HCT116 (cell line): ENCODE data around the gene EMC8.

GRCh38 chr16:85607195-85608256, 5.6 kb upstream of the GSE1 start:
- RRBS: 29% methylated on average over 1 of the region's 31 CpGs

- RRBS: no CpG with 5 or more reads among the region's 22 CpGs
These were observed 1.4 kb downstream of the GINS2 start for GRCh38 chr16:85687125-85687889.

DNA sequence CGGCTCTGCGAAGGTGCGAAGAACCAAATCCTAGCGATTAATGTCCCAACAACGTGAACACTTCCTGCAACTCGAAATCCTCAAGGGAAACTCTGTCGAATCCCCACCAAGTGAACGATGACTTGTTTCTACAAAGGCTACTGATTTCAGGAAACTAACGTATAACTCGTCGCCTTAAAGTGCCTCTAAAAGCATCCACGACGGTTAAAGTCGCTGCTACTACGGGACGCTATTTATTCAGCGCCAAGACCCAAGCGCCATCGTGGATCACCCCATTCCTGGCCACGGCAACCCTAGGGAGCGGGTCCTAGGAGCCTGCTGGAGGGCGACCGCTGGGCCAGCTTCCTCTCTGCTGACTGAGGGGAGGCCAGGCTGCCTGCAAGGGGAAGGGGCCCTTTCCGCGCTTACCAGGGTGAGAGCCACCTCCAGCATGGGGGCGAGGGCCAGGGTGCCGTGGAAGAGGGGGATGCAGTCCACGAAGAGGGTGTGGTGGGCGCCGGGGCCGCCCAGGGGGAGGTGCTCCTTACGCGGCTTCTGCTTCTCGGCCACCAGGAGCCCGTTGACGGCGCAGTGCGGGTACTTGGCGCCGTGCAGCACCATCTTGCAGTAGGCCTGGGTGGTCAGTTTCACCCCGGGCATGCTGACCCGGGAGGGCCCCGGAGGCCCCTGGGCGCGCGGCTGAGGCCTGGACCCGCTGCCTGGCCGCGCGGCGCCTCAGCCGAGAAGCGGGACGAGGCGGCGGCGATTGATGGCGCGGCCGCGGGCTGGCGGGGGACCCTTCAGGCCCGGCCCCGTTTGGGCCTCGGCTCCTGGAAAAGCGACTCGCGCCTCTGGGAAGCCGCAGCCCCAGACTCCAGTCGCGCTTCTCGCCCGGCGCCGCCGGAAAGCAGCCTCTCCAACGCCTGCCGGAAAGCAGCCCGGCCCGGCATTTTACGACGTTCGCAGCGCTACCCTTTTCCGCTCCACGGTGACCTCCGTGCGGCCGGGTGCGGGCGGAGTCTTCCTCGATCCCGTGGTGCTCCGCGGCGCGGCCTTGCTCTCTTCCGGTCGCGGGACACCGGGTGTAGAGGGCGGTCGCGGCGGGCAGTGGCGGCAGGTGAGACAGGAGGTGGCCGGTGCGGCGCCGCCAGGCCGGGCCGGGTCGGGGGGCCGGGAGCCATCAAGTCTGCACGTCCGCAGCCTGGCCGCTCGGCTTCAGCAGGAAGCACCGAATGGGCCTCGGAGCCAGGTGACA, at the start of gene EMC8:
Gene EMC8 (minus strand): TSS at position 888 of the 1,234 bp plus-strand sequence.
- RRBS: 1% methylated on average over 40 of the region's 120 CpGs

GRCh38 chr16:85914926-85915503, 16.1 kb downstream of the IRF8 start:
- RRBS: no CpG with 5 or more reads among the region's 15 CpGs

GRCh38 chr16:85916229-85916946, 17.4 kb downstream of the IRF8 start:
- RRBS: 50% methylated on average over 2 of the region's 18 CpGs

- RRBS: no CpG with 5 or more reads among the region's 11 CpGs
These were observed 64.7 kb downstream of the IRF8 start for GRCh38 chr16:85963652-85964153.

GRCh38 chr16:86142333-86142532, 243.3 kb downstream of the IRF8 start:
- RRBS: no CpG with 5 or more reads among the region's 3 CpGs

GRCh38 chr16:86157885-86158368, 259.0 kb downstream of the IRF8 start:
- RRBS: no CpG with 5 or more reads among the region's 1 CpG

DNA sequence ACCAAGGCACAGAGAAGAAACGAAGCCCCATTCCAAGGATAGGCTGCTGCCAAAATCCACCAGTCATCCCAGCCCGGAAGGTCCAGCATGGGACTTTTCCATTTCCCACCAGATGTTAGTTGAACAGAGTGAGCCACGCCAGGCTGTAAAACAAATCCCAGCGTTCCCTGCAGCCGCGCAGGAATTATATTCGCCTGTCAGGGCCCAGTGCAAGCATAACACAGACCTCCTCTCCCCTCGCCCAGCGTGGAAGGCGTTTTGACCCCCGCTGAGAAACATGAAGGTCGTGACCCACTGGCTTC, 212.2 kb upstream of the FOXF1 start:
- RRBS: 51% methylated on average over 2 of the region's 12 CpGs

DNA sequence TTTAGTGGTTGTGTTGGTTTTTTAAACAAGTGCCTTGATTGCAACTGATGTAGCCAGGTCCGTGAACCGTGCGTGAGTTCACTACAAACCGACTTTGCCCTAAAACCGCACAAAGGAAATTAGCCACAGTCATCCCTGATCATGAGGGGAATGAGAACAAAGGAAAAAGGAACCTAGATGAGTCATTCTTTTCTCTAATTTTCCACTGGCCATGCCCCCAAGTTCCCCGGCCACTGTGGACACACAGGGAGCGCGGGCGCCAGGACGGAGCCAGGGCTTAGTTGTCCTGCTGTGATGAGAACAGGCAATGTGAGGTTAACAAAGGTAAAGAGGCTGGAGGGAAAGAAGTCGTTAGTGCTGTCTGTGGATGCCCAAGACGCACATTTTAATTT, 169.2 kb upstream of the FOXF1 start:
- RRBS: no CpG with 5 or more reads among the region's 12 CpGs

GRCh38 chr16:86454997-86455565, 55.2 kb upstream of the FOXF1 start:
- RRBS: 52% methylated on average over 3 of the region's 15 CpGs

- RRBS: 81% methylated on average over 4 of the region's 30 CpGs
These were observed 3.0 kb upstream of the FOXF1 start for GRCh38 chr16:86507199-86507893.

GRCh38 chr16:86512131-86512585, 1.8 kb downstream of the FOXF1 start:
- RRBS: 100% methylated on average over 1 of the region's 15 CpGs

GRCh38 chr16:86953851-86954635, 363.1 kb downstream of the C16orf95 start:
- RRBS: no CpG with 5 or more reads among the region's 30 CpGs

GRCh38 chr16:87074640-87075441, 242.4 kb downstream of the C16orf95 start:
- RRBS: 94% methylated on average over 5 of the region's 22 CpGs

DNA sequence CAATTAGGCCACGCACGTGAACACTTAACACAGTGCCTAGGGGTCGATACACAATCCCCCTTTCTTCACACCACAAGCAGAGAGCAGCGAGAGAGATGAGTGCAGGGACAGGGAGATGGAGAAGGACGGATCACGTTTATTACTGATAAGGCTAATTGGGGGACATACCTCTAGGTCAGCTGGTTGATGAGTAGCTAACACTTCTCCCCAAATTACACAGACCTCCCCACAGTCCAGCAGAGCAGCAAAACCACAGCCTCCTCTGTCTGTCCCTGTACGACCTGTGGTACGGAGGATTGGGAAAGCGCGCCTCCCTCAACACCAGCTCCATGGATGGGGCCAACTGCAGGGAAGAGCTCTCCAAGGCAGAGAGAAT, 155.2 kb downstream of the C16orf95 start:
- RRBS: no CpG with 5 or more reads among the region's 10 CpGs

GRCh38 chr16:87201171-87201422, 116.1 kb downstream of the C16orf95 start:
- RRBS: no CpG with 5 or more reads among the region's 3 CpGs

- RRBS: 91% methylated on average over 11 of the region's 50 CpGs
These were observed 100.4 kb downstream of the C16orf95 start for GRCh38 chr16:87216676-87217374.

DNA sequence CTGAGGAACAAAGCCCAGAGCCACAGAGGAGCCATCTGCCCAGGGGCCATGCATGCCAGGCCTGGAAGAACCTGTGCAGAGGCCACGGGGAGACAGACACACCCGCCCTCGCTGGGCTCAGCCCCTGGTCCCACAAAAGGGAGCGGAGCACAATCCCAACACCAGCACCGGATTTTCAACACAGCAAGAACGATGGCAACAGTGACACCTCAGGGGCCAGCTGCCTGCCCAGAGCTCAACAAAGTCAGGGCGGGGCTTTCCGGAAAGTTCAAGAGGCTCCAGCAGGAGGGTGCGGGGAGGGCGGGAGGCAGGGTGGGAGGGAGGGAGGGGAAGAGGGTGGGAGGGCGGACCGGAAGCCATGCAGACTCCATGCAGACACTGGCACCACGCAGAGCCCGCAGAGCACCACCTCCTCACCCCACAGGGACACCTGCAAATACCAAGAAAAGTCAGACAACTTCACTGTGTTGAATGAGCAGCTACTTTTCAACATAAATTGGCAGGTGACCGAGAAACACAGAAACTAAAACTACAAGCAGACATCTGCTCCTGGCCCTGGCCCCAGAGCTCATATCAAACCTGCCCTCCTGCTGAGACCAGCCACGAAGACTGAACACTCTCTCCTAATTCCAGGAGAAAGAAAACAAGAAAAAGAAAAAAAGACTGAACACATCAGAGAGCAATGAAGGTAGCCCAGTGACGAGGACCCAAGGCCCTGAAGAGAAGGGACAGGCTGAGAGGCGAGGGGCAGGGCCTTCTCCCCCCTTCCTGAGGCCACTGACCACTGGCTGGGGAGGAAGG, 28.0 kb upstream of the C16orf95 start:
- RRBS: 97% methylated on average over 4 of the region's 18 CpGs

- RRBS: no CpG with 5 or more reads among the region's 19 CpGs
These were observed 3.9 kb upstream of the MAP1LC3B start for GRCh38 chr16:87387909-87388946.